ENCODE results near the gene ACSM2B.

DNA sequence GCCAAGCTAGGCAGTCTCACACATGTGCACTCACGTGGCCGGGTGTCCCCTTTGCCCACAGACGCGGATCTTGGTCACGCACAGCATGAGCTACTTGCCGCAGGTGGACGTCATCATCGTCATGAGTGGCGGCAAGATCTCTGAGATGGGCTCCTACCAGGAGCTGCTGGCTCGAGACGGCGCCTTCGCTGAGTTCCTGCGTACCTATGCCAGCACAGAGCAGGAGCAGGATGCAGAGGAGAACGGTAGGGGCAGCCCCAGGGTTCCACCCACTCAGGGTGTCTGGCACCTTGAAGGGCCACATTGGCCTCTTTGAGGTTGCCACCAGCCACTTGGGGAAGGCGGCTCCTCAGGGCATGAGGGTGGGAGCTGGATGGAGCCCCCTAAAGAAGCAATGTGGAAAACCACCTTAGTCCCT is 132.9 kb downstream of the ABCC6 start:
- RRBS: no CpG with 5 or more reads among the region's 16 CpGs

DNA sequence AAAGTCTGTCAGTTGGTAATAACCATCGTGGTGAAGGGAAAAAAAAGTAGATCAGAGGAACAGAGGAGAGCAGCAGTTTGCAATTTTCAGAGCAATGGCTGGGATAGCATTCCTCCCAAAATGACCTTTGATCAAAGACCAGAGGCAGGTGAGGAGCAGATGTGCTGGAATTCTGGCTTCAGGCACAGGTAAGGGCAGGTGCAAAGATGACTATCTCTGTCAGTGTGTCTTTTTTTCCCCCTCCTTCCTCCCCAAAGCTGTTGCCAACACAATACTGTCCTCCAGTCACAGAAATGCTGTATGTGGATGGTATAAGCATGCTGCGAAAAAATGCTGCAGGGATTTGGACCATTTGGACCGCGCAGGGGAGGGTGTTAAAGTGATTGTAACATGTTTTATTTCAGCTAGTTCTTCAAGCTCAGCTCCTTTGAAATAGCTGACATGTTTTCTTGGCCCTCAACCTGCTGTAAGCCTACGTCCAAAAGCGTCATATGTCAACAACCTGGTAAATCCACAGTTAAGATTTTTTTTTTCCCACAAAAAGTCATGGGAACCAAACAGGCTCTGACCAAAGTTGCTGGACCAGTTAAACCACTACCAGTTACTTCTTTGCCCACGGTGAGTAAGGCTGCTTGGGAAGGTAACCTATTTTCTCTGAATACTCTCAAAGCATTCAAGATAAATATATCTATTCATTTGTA is 166.5 kb downstream of the XYLT1 start:
- RRBS: no CpG with 5 or more reads among the region's 7 CpGs

GRCh38 chr16:17370255-17370784 is 100.4 kb downstream of the XYLT1 start:
- RRBS: no CpG with 5 or more reads among the region's 13 CpGs

- RRBS: no CpG with 5 or more reads among the region's 7 CpGs
Observed at GRCh38 chr16:17411995-17412362, 58.8 kb downstream of the XYLT1 start.

- RRBS: no CpG with 5 or more reads among the region's 2 CpGs
Observed at GRCh38 chr16:17441548-17441839, 29.3 kb downstream of the XYLT1 start.

- RRBS: no CpG with 5 or more reads among the region's 11 CpGs
Observed at GRCh38 chr16:17483209-17483950, 12.6 kb upstream of the XYLT1 start.

DNA sequence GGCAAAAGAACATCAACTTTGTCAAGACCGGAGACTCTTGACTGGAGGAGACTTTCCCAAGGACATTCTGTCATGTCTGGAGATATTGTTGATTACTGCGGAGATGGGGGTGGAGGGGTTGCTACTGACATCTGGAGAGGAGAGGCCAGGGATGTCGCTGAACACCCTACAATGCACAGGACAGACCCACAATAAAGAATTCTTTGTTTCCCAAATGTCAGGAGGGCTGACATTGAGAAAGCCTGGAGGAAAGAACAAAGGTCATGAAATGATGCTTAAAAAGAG is 122.3 kb upstream of the XYLT1 start:
- RRBS: no CpG with 5 or more reads among the region's 3 CpGs

DNA sequence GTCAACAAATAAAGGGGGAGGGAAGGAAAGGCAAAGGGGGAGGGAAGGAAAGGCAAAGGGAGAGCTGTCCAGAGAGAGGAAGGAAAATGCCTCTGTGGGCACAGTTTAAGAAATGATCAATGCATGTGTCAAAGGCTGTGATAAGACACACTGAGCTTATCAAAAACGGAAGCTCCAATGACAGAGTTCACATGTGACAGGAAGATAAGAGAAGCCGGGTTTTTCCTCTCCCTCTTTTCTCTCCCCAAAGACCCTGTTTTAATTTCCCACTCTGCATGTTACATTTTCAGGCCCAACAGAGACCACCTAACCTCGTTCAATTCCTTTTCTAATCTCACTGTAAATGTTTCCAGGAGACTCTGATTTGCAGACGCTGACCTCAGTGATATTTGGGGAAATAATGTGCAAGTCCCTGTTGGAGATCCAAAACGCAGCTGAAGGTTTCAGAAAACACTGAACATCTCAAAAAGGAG is 386.7 kb downstream of the NPIPA8 start:
- RRBS: no CpG with 5 or more reads among the region's 5 CpGs

DNA sequence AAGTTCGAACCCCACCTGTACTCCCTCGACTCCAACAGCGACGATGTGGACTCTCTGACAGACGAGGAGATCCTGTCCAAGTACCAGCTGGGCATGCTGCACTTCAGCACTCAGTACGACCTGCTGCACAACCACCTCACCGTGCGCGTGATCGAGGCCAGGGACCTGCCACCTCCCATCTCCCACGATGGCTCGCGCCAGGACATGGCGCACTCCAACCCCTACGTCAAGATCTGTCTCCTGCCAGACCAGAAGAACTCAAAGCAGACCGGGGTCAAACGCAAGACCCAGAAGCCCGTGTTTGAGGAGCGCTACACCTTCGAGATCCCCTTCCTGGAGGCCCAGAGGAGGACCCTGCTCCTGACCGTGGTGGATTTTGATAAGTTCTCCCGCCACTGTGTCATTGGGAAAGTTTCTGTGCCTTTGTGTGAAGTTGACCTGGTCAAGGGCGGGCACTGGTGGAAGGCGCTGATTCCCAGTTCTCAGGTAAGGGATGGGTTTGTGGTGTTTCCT is 15.7 kb downstream of the SYT17 start:
- RRBS: no CpG with 5 or more reads among the region's 24 CpGs

GRCh38 chr16:19192677-19193289 is 24.7 kb downstream of the SYT17 start:
- RRBS: no CpG with 5 or more reads among the region's 8 CpGs

DNA sequence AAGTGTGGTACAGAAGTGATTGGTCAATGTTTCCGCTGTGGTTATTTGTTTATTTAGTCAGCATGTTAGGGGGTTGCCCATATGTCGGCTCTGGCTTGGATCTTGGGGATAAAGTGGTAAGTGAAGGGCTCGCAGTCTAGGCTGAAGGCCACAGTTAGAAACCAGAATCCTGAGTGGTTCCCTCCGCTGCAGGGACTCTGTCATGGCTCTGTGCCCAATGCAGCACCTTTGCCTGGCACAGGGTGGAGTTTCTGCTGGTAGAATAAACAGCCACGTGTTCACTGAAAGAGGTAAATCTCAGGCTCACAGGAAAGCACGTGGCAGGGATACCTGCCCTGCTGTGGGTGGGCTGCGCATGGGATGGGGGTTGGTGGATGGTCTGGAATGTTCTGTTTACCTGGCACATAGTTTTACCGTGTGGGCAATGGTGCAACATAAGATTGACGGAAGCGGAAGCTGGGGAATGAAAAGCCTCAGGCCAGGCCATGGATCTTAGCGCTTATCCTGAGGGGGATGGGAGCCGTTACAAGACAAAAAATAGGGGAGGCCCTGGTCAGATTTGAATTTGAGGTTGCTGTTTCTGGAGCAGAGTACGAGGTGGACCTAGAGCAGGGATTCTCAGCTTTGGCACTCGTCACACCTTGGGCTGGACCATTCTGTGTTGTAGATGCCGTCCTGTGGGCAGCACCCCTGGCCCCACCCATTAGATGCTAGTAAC is 35.6 kb downstream of the SYT17 start:
- RRBS: no CpG with 5 or more reads among the region's 15 CpGs

- RRBS: no CpG with 5 or more reads among the region's 6 CpGs
Observed at GRCh38 chr16:19381263-19381816, 36.3 kb upstream of the TMC5 start.

GRCh38 chr16:19395904-19396397 is 21.7 kb upstream of the TMC5 start:
- RRBS: no CpG with 5 or more reads among the region's 2 CpGs

- RRBS: no CpG with 5 or more reads among the region's 6 CpGs
Observed at GRCh38 chr16:19520768-19521300, 1.1 kb downstream of the GDE1 start.

DNA sequence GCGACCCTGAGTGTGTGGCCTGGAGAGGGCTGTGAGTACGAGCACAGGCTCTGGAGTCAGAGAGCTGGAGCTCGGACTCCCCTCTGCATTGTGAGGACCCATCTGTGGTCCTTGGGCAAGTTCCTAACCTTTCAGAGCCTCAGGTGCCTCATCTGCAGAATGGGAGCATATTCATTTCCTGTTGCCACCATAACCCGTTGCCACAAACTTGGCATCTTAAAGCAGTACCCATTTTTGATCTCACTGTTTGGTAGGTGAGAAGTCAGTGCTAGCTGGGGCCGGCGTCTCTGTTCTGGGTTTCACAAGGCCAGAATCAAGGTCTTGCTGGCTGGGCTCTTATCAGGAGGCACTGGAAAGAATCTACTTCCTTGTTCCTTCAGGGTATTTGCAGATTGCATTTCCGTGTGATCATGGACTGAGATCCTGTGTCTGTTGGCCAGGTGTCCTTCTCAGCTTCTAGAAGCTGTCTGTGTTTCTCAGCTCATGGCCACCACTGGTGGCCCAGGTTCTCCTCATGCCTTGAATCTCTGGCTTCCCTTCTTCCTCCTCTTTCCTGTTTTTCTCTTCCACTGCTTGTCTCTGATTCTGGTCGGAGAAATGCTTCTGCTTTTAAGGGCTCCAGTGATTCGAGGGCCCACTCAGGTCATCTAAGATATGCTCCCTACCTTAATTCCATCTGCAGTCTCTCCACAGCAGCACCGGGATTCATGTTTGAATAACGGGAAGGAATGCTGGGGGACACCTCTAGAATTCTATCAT is 20.0 kb downstream of the KNOP1 start:
- RRBS: no CpG with 5 or more reads among the region's 11 CpGs

- RRBS: no CpG with 5 or more reads among the region's 15 CpGs
Observed at GRCh38 chr16:19860381-19861155, 24.1 kb downstream of the GPRC5B start.

DNA sequence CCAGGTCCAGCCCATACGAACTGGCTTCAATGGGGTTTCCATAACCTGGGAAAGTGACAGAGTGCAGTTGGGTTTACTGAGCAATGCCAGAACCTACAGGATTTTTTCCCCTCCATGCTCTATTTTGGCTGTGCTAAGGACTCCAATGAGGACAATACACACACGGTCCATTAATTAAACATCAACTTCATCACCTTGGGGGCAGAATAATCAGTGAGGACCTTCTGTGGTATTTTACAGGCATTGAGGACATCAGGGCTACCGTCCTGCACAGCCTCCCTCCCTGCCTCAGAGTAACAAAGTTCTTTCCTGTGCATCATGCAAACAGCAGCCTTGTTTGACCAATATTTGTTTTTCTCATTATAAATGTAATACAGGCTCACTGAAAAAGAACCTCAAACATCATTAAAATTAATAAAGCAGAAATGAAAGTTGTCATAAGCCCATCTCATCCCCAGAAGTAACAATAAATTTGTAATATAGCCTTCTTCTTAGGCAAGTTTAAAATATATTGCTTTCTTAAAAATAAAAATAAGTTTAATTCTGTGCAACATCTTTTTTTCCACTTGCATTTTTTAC is 3.0 kb downstream of the GP2 start:
- RRBS: no CpG with 5 or more reads among the region's 3 CpGs

- RRBS: no CpG with 5 or more reads among the region's 2 CpGs
Observed at GRCh38 chr16:20424239-20424868, 15.0 kb downstream of the ACSM5 start.

DNA sequence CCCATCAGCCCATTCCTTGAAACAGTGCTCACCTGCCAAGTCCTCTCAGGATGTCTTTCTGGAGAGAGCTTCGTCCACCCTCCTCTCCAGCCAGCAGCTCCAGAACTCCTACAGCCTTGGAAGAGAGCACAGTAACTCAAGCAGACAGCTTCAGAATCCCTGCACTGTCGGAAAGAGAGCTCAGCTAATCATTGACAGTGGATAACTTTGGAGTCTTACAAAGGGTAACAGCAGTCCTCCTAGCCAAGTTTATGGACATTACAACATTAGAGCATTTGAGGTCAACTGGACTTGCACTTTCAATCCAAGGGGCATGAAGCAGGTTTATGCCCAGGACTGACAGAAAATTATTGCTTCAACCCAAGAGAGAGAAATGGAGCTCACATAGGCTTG is at the start of gene ACSM2B:
ACSM2B (minus strand) TSS at position 193 of the 393 bp plus-strand sequence.
- RRBS: no CpG with 5 or more reads among the region's 2 CpGs

- RRBS: no CpG with 5 or more reads among the region's 5 CpGs
Observed at GRCh38 chr16:20612781-20613349, 36.7 kb upstream of the ACSM2B start.

All from T47D (cell line).